ENCODE results near the genes KIF21B and TNNT2.

DNA sequence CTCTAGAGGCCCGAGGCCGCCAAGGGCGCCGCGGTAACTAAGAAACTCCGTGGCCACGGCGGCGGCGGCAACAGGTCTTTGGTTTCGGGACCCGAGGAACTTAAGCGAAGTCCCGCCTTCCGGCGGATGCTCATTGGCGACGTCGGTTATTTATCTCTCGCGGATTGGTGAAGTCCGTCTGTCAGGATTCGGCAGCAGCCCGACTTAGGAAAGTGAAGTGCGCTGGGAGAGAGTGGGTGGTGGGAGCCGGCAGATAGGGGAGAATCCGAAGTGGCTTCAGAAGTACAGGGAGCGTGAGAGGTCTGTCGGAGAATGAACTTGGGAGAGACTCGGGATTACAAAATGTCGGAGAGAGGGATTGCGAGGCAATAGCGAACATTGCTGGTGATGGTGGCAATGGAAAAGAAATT lies 718 bp downstream of the NEK7 start:
- RAMPAGE, long total RNA: no peak
- RRBS: 0% methylated on average over 1 of the region's 33 CpGs

DNA sequence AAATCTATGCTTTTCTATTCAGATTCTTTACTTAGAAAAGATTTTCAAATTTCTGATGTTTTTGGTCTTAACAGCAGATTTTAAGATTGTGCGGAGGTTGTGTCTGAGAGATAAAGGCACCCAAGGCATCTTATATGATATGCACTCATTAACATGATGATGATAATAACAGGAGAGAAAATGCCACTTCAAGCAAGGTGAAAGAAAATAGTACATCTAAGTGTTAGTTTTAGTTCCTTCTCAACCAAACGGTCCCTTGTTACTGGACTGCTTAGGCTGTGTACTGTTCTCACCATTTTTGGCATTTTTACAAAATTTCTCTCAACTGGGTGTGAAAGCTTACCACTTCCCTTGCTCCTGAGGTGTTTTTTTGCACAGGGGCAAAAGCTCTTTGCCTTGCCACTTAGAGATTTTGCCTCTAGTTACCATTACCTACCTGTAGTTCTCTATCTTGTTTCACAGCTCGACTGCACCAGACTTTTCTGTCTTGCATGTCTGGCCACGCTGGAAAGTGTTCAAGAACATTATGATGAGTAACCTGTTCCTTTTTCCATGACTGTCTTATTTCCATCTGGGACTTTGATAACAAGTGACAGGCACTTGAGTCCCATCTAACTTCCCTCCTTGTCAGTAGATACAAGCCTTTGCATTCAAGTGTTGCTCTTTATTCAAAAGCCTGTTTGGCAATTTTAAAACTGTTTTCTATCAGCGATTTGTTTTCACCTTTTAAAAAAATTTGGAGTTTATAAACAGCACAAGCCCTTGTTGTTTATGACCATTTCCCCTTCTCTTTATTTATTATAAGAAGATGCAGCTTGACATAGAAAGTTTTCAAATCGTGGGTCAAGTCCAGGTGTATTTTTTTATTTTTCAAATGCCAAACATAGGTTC lies 10.7 kb downstream of the NEK7 start:
- RAMPAGE, long total RNA: no peak
- RRBS: no CpG with 5 or more reads among the region's 6 CpGs

DNA sequence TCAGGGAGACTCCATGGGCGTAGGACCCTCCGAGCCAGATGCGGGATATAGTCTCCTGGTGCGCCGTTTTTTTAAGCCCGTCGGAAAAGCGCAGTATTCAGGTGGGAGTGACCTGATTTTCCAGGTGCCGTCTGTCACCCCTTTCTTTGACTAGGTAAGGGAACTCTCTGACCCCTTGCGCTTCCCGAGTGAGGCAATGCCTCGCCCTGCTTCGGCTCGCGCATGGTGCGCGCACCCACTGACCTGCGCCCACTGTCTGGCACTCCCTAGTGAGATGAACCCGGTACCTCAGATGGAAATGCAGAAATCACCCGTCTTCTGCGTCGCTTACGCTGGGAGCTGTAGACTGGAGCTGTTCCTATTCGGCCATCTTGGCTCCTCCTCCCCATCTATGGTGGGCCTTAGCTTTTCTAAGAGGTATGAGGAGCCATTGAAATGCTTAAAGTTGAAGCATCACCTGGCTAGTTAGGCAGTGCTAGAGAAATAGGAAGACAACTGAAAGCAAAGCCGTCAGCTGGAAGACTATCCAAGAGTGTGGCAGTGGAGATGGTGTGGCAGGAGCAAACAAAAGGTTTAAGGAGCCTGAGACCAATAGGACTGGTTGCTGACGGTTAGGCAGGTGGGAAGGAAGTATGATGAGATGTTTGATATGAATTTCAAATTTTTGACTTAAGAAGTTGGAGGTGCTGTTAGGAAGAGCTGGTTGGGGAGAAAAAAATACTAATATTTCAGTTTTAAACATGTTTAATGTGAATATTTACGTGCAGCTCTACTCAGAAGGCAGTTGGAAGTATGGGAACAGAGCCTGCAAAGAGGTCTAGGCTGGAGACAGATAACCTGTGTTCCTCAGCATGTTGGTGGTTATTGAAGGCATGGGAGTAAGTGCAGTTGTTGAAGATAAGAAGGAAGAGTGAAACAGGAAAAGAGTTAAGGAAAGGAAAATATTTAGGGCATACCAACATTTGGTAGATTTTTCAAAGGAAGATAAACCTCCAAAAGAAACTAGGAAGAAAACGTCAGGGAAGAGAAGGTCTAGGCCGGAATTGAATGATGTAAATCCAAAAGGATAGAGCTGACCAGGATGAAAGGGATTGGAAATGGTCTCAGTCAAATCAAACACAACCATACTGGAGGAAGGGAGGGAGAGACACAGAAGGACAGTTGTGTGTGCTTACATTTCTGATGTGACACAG lies 158.7 kb downstream of the NEK7 start:
- RAMPAGE, long total RNA: no peak
- RRBS: no CpG with 5 or more reads among the region's 29 CpGs

DNA sequence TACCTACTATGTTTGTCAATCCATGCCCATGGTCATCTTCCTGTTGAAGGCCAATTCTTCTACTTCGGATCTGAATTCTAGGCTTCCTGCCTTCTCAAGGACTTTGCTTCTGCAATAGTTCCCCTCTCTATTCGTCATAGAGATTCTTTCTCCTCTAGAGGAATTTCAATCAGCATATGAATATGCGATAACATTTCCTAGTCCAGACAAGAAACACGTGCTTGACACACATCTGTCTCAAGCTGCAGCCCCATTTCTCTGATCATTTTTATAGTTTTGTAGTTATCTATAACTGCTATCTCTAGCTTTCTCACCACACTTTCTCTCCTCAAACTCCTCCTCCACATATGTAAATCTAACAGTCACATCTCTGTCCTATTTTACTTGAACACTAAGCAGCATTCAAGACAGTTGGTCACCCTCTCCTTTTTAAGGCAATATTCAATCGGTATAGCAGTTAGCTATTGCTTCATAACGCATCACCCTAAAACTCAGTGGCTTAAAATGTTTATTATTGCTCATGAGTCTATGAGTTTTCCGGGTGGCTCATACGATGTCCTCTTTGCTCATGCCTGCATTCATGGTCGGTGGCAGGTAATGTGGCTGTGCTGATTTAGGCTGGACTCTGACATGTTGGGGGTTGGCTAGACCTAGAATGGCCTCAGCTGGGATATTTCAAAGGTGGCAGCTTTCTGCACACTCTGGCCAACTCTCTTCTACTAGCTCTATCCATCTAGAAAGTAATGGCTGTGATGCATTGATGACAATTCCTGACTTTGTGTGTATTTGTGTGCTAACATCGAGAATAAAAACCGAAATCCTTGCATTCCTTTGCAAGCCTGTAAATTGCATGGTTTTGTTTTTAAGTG lies 20.7 kb downstream of the ATP6V1G3 start:
- RAMPAGE, long total RNA: no peak
- RRBS: no CpG with 5 or more reads among the region's 11 CpGs

- RAMPAGE, long total RNA: no peak
- RRBS: no CpG with 5 or more reads among the region's 5 CpGs
Observed at GRCh38 chr1:198633435-198633951, 5.3 kb upstream of the PTPRC start.

- RAMPAGE, long total RNA: no peak
- RRBS: no CpG with 5 or more reads among the region's 2 CpGs
Observed at GRCh38 chr1:198762055-198762254, 123.1 kb downstream of the PTPRC start.

DNA sequence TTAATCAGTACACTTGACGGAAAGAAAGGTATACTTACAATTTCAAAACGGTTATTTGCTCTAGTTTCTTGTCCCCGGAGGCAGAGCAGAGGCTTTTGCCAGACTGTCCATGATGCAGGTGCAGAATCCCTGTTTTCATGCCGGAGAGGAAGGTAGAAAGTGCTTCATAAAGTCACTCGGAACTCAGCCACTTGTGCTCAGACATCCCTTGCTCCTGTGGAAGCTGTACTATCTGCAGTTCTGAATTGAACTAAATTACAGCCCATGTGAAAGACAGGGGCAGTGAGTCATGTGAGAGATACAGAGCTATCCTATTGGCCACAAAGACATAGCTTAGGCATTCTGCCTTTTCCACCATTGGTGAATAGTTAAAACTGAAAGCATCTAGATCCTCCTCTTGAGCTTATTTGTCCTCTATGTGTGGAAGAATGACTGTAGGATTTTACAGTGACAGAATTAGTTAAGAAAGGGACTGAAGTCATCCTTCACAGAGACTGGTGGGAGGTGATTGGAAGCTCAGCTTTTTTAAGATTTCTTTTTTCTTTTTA lies 298.4 kb downstream of the PTPRC start:
- RAMPAGE, long total RNA: no peak
- RRBS: 30% methylated on average over 2 of the region's 5 CpGs

DNA sequence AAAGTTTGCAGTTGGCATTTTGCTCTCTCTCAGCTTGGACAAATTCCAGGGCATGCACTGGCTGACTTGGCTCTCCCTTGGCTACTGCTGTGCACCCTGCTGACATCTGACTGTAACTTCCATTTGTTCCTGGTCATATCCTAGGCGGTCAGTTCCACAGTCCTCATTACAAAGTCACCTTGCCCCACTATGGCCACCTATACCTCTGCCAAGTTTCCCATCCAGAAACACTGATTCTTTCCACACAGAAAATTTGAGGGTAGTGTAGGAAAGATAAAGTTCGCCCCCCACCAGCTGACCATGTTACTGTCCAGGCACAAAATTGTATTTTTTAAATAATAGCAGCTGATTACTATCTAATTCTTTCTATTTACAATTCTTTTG lies 380.6 kb upstream of the NR5A2 start:
- RAMPAGE, long total RNA: no peak
- RRBS: no CpG with 5 or more reads among the region's 2 CpGs

DNA sequence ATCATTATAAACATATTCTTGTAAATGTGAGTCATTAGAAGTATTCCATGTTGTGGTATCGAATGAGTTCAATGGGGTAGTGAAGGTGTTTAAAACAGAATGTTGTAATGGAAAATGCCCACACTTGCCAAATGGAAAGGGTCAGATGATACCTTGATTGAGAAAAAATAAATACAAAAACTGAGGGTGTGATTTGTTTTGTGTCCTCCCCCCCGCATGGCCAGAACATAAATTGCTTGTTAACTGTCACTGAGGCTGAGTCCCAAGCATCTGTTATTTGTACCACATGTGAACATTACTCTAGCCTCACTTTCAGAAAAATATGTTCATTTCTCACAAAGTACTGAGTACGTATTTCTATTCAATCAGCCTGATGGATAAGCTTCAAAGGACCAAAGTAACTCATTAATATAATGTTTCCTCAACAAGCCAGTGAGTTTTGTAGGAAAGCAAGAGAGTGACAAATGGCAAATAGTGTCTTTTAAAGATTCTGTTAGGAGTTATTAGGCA lies 5.0 kb upstream of the NR5A2 start:
- RAMPAGE, long total RNA: no peak
- RRBS: no CpG with 5 or more reads among the region's 3 CpGs

- RAMPAGE, long total RNA: no peak
- RRBS: no CpG with 5 or more reads among the region's 2 CpGs
Observed at GRCh38 chr1:200296140-200296704, 113.6 kb downstream of the ZNF281 start.

GRCh38 chr1:200401205-200401668 lies 8.6 kb downstream of the ZNF281 start:
- RAMPAGE, long total RNA: no peak
- RRBS: no CpG with 5 or more reads among the region's 2 CpGs

- RAMPAGE, long total RNA: no peak
- RRBS: no CpG with 5 or more reads among the region's 5 CpGs
Observed at GRCh38 chr1:200640892-200641298, 20.3 kb upstream of the KIF14 start.

- RAMPAGE, long total RNA: no peak
- RRBS: no CpG with 5 or more reads among the region's 5 CpGs
Observed at GRCh38 chr1:200849696-200850345, 23.0 kb upstream of the GPR25 start.

GRCh38 chr1:200993346-200993634 lies 30.2 kb downstream of the KIF21B start:
- RAMPAGE, long total RNA: no peak
- RRBS: no CpG with 5 or more reads among the region's 5 CpGs

- RAMPAGE, long total RNA: no peak
- RRBS: 2% methylated on average over 44 of the region's 85 CpGs
Observed at GRCh38 chr1:201023294-201024072, at the start of gene KIF21B. KIF21B (minus strand) TSS chr1:201023714.

DNA sequence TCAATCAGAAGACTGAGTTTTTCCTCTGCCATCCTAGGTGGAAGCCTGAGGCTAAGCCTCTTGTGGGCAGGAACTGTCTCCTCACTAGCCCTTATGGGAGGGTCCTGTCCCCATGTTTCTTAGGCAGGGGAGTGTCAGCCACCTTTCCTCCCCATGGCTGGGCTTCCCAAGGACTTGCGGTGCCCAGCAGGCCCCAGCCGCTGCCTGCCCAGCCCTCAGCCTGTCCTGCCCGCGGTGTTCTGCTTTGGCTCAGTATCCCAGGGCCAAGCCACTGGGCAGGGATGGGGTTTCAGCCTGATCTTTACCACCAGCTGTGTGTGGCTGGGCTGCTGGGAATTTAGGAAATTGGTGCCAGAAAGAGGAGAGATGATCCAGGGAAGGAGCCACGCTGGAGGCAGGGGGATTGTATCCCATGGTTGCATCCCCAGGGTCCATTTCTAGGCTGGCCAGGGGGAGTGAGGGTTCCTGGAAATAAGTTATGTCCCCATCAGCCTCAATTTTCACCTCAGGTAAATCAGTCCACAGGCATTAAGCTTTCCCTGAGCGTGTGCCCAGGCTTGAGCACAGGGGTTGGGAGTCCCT lies 6.9 kb upstream of the IGFN1 start:
- RAMPAGE, long total RNA: no peak
- RRBS: no CpG with 5 or more reads among the region's 6 CpGs

GRCh38 chr1:201309277-201309969 lies 26.1 kb downstream of the PKP1 start:
- RAMPAGE, long total RNA: no peak
- RRBS: no CpG with 5 or more reads among the region's 14 CpGs

GRCh38 chr1:201377521-201377863 lies at the start of gene TNNT2:
TNNT2 (minus strand) TSS chr1:201377680.
- RAMPAGE, long total RNA: no peak
- RRBS: no CpG with 5 or more reads among the region's 9 CpGs

DNA sequence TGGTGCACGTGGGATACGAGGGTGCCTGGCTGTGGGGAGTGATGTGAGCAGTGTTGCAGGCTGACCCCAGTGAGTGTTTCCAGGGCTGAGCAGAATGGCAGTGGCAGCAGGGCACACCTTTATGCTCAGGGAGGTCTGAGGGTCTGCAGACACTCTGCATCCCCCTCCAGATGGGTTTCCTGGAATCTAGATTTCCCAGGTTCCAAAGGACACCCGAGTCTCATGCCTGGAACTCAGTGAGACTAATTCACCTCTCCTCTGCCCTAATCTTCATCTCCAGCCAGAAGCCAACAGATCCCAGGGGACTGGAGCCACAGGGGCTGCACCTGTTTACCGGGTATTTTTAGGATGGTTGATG lies 734 bp upstream of the TNNI1 start:
- RAMPAGE, long total RNA: no peak
- RRBS: no CpG with 5 or more reads among the region's 4 CpGs

GRCh38 chr1:201455681-201456146 lies 13.3 kb downstream of the PHLDA3 start:
- RAMPAGE, long total RNA: no peak
- RRBS: no CpG with 5 or more reads among the region's 1 CpG

Measured in hepatocyte (in vitro differentiated cells and primary cell).